ENCODE measurements around a stretch of chr2.

GRCh38 chr2:104889903-104890389 lies 36.0 kb downstream of the POU3F3 start:
- PRO-cap: no peak
CAGE:
- cytosol, long polyA minus RNA: no peak
- cytosol, long polyA plus RNA: no peak
- long polyA plus RNA: no peak
- nucleus, long polyA minus RNA: no peak
- nucleus, long polyA plus RNA: no peak

DNA sequence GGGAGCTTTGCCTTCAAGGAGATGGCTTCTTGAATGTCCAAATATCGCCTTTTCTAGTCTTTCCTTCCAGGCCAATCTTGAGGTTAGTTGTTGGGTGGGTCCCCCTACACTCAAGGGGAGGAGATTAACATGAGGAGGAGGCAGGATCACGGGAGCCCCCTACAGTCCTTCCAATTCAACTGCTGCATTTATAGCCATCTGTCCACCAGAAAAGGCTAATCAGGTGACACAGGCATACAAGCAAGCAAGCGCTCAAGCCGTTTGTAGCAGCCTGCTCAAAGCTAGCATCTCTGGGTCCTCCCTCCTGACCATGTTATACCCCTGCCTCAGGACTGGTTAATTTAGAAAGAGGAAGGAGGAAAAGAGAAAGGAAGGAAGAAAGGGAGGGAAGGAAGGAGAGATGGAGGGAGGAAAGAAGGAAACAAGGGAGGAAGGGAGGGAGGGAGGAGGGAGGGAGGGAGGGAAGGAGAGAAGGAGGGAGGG lies 87.6 kb downstream of the MRPS9 start:
- PRO-cap: no peak
CAGE:
- cytosol, long polyA minus RNA: no peak
- cytosol, long polyA plus RNA: no peak
- long polyA plus RNA: no peak
- nucleus, long polyA minus RNA: no peak
- nucleus, long polyA plus RNA: no peak

- PRO-cap: no peak
CAGE:
- cytosol, long polyA minus RNA: no peak
- cytosol, long polyA plus RNA: no peak
- long polyA plus RNA: no peak
- nucleus, long polyA minus RNA: no peak
- nucleus, long polyA plus RNA: no peak
Measured at GRCh38 chr2:105273171-105273784, 31.7 kb downstream of the GPR45 start.

DNA sequence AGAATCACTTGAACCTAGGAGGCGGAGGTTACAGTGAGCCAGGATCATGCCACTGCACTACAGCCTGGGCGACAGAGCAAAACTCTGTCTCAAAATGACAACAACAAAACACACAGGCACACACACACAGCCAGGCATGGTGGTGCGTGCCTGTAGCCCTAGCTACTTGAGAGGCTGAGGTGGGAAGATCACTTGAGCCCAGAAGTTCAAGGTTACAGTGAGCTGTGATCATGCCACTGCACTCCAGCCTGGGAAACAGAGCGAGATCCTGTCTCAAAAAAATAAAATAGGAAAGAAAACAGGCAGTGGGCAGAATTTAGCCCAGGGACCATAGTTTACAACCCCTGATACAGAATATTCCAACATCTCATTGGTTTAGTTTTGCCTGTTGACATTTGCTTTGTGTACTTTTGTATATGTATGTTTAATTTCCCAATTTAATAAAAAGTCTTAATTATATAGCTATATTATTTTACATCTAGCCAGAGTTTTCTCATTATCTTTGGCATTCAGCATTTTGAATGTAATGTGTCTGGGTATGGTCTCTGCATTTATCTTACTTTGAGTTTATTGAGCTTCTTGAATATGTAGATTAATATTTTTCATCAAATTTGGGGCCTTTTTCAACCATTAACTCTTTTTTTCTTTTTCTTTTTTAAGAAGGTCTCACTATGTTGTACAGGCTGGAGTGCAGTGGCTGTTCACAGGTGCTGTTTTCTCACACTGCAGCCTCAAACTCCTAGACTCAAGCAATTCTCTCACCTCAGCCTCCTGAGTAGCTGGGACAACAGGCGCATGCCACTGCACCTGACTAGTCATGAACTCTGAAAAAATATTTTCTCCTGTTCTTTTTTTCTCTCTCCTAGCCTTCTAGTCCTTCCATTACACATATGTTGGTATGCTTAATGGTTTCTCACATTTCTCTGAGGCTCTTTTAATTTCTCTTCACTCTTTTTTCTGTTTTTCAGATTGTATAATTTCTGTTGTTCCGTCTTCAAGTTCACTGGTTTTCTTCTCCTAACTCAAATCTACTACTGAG lies 19.3 kb downstream of the C2orf49 start:
- PRO-cap: no peak
CAGE:
- cytosol, long polyA minus RNA: no peak
- cytosol, long polyA plus RNA: no peak
- long polyA plus RNA: no peak
- nucleus, long polyA minus RNA: no peak
- nucleus, long polyA plus RNA: no peak

- PRO-cap: unidirectional peak, plus-strand start at chr2:105374140
CAGE:
- cytosol, long polyA minus RNA: no peak
- cytosol, long polyA plus RNA: no peak
- long polyA plus RNA: no peak
- nucleus, long polyA minus RNA: no peak
- nucleus, long polyA plus RNA: no peak
Measured at GRCh38 chr2:105373107-105374428, 25.3 kb downstream of the FHL2 start.

- PRO-cap: no peak
CAGE:
- cytosol, long polyA minus RNA: no peak
- cytosol, long polyA plus RNA: no peak
- long polyA plus RNA: no peak
- nucleus, long polyA minus RNA: no peak
- nucleus, long polyA plus RNA: no peak
Measured at GRCh38 chr2:105378483-105378762, 20.4 kb downstream of the FHL2 start.

- PRO-cap: no peak
CAGE:
- cytosol, long polyA minus RNA: no peak
- cytosol, long polyA plus RNA: no peak
- long polyA plus RNA: no peak
- nucleus, long polyA minus RNA: no peak
- nucleus, long polyA plus RNA: no peak
Measured at GRCh38 chr2:105400007-105400811, 1.4 kb upstream of the FHL2 start.

DNA sequence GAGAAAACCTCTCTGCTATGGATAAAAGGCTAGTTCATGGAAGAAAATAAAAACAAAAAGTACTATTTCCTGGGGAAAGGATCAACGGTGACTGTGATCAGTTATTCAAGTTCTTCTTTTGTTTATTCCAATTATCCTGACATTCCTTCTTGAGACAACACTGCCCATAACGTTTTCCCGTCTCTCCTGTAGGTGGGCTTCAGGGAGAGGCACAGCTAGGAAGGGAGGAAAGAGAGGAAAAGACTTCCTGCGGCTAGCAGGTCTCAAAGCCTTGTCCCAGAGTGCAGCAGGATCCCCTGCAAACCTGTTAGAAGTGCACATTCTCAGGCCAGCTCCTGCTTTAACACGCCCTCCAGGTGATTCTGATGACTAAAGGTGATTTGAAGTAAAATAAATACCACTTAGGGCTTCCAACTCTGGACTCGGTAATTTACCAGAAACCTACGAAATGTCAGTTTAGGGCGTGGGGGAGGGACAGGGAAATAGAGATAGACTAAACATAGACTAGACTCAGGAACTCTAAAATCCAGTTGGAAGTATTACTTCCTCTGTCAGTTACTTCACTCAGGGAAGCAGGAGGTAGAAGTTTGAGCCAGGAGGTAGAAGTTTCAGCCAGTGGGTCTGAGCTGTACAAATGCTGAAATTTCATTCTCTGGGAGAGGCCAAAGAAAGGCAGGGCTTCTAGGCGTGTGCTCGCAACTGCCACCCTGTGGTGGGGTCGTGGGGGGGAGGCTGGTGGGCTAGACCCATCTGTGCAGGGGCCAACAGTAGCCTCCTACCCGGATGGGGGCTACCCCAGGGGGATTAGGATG lies 4.6 kb upstream of the FHL2 start:
- PRO-cap: unidirectional peak, plus-strand start at position 229 of the sequence; bidirectional peak, plus-strand start at position 648 of the sequence, minus-strand start at position 646 of the sequence
CAGE:
- cytosol, long polyA minus RNA: no peak
- cytosol, long polyA plus RNA: no peak
- long polyA plus RNA: no peak
- nucleus, long polyA minus RNA: no peak
- nucleus, long polyA plus RNA: no peak

- PRO-cap: no peak
CAGE:
- cytosol, long polyA minus RNA: no peak
- cytosol, long polyA plus RNA: no peak
- long polyA plus RNA: no peak
- nucleus, long polyA minus RNA: no peak
- nucleus, long polyA plus RNA: no peak
Measured at GRCh38 chr2:105420782-105421502, 22.1 kb upstream of the FHL2 start.

DNA sequence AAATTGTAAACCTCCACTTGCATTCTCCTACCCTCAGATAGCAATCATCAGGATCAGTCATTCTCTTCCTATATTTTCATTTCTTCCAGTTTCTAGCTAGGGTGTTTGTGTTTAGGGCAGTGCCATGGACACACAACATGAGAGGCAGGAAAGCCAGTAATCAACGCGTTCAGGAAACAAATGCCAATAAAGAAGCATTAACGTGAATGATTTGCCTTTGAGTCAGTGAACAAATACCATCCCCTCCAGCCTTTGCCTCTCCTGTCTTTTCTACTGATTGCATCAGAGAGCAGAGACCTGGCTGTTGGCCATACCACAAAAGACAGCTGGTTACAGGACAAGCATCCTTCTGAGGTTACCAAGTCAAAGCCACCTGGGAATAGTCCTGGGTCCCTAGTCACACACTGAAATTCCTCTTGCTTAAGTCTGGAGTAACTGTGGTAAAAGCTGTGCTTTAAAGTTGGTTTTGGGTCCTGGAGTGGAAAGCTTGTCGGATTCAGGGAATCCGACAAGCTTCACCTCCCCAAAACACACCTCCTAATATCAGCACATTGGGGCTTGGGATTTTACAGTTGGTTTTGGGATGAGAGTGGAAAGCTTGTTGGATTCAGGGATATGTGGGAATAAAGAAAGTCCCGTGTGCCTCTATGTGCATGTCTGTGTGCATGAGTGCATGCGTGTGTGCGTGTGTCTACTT lies 56.9 kb upstream of the FHL2 start:
- PRO-cap: no peak
CAGE:
- cytosol, long polyA minus RNA: no peak
- cytosol, long polyA plus RNA: no peak
- long polyA plus RNA: no peak
- nucleus, long polyA minus RNA: no peak
- nucleus, long polyA plus RNA: no peak

DNA sequence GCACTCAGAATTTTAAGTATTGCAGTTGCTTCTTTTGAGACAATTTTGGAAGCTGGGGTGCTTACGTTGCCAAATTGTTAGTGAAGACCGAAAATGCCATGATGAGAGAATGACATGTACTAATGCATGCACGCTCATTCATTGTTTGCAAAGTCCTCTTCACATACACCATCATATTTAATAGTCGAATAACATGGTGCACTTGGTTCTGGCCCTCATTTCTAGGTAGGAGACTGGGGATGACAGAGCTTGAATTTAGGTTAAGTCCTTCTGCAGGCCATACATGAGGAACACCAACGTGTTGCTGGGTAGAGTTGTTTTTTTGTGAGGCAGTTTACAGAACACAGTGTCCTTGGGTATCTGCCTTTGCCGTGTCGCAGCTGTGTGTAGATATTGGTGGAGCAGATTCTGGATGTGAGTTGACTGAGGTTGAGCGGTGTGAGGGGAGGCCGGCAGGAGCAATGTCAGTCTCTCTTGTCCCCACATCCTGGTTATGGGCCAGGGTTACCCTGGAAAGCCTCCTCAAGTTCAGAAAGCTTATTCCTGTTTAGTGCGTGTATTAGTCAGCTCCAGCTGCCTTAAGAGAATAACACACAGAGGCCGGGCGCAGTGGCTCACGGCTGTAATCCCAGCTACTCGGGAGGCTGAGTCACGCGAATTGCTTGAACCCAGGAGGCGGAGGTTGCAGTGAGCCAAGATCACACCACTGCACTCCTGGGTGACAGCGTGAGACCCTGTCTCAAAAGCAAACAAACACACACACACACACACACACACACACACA lies 4.8 kb downstream of the NCK2 start:
- PRO-cap: no peak
CAGE:
- cytosol, long polyA minus RNA: no peak
- cytosol, long polyA plus RNA: no peak
- long polyA plus RNA: no peak
- nucleus, long polyA minus RNA: no peak
- nucleus, long polyA plus RNA: no peak

GRCh38 chr2:105776924-105777533 lies 32.3 kb downstream of the NCK2 start:
- PRO-cap: no peak
CAGE:
- cytosol, long polyA minus RNA: no peak
- cytosol, long polyA plus RNA: no peak
- long polyA plus RNA: no peak
- nucleus, long polyA minus RNA: no peak
- nucleus, long polyA plus RNA: no peak

DNA sequence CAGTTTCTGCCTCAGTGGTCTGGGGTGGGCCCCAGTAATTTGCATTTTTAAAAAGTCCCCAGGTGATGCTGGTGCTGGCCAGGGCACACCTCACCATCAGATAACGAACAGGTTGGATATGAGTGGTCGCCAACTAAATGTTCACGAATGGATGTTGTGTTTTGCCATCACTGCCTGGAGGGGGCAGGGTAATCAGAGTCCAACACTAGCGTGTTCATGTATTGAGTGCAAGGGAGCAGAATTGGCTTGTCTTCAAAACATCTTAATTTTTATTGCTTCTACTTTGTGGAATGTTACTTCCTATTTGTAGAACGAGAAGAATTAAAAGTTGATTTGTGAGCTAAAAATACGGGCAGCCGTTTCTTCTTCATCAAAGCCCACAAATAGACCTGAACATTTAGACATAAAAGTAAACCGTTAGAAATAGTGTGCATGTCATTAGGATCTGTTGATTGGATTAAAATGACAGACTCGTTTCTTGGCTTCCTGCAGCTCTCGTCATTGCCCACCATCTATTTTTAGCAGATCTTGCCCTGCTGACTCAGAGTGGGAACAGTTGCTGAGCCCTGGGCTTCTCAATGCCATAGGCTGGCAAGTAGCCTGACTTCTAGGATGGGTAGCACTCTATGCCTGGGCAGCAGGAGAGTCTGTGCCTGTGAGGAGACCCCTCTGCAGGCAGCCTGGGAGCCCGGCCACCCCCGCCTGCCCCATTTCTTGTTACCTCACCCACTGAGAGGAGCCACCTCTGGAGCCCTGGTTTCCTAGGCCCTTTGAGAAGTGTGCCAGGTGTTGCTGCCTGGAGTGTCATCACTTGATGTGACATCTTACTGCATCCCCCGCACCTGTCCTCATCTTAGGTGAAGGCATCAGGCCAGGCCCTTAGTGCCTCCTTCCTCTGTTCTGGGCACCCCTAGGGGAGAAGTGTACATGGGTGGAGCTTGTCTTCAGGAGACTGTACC lies 45.4 kb downstream of the NCK2 start:
- PRO-cap: no peak
CAGE:
- cytosol, long polyA minus RNA: no peak
- cytosol, long polyA plus RNA: no peak
- long polyA plus RNA: no peak
- nucleus, long polyA minus RNA: no peak
- nucleus, long polyA plus RNA: no peak

DNA sequence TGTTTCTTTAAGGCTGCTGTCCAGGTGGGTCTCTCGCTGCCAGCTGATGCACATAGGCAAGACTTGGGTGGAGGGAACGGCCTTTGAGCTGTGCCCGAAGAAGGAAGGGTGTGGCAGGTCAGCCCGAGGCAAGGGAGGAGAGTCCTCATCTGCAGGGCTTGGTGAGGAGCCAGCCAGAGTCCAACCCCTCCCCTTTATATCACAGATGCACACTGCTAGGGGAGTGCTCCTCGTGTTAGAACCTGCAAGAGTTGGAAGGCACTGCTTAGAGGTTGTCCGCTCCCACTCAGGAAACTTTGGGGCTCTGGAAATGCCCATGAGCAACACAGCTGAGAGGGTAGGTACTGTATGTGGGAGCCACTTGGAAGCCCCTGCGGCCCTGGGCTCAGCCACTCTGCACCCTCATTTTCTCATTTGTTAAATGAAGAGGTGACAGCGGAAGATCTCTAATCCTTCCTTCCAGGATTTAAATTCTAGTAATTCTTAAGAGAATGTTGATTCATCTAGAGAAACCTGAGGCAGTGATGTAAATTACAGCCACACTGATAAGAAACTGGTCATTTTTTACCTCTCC lies 46.1 kb downstream of the NCK2 start:
- PRO-cap: no peak
CAGE:
- cytosol, long polyA minus RNA: no peak
- cytosol, long polyA plus RNA: no peak
- long polyA plus RNA: no peak
- nucleus, long polyA minus RNA: no peak
- nucleus, long polyA plus RNA: no peak

DNA sequence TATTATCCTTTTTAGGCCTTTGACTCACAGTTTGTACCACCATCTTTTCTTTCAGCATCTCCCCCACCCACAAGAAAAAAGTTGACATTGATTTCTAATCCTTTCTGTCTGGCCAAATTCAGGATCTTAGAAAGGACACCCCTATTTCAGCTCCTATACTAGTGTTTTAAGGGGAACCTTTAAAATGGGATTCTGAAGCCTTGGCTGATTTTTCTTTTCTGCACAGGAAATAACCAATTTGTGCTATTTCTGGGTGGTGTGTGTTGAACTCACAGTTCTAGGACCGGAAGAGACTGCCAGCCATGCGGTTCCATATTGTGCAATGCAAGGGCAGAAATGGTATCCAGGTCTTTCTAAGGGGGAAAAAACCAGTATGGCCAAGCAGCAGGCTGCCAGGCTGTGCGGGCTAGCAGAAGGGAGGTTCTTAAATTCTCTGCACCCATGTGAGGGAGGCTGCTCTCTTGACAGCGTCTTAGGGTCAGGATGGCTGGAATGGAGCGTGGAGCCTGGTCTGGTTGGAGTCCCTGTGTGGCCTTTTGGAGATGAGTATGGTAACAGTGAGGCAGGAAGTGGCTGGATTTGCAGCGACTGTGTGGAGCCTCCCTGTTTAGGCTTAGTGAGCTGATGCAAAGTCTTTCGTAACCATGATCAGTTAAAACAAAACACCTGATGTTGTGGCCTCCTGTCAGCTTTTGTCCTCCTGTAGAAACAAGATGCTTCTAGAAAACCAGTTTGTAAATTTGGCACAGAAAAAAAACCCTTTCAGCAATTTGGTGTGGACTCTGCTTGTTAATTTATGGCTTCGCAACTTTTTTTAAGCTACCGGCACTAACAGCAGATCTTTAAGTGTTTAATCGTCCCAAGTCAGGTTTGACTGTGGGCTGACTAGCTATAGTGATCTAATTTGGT lies 52.6 kb downstream of the NCK2 start:
- PRO-cap: no peak
CAGE:
- cytosol, long polyA minus RNA: no peak
- cytosol, long polyA plus RNA: no peak
- long polyA plus RNA: no peak
- nucleus, long polyA minus RNA: no peak
- nucleus, long polyA plus RNA: no peak

DNA sequence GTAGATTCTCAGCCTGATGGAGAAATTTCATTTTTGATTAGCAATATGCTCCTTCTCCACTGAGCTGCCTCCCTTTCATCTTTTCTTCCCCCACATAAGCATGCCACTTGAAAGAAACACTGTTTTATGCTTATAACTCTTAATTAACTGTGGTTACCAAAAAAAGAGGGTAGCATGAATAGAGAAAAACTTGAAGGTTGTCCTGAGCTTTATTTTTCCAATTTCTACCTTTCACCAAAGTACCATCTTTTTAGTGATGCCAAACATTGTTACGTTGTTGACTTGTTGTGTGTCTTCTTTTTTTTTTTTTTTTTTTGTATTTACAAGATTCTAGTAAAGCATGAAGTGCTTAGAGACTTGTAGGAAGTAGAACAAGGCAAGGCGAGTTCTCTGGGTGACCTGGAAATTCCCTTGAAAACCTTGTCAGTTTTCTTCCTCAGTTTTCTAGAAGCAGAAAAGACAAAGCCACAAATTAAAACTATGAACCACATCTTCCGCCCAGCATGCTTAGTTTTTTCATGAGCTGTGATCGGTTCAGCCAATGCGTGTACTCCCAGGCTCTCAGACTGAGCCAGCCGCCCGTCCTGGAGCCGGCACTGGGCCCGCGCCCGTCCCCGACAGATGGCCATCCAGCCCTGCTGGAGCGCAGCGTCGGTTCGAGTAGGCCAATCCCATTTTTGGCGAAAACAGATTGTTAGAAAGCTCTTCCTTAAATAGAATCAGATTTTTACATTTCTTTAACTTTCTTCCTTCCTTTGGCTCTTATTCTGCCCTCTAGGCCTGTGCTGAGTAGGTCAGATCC lies 112.2 kb downstream of the NCK2 start:
- PRO-cap: no peak
CAGE:
- cytosol, long polyA minus RNA: no peak
- cytosol, long polyA plus RNA: no peak
- long polyA plus RNA: no peak
- nucleus, long polyA minus RNA: no peak
- nucleus, long polyA plus RNA: no peak

- PRO-cap: no peak
CAGE:
- cytosol, long polyA minus RNA: no peak
- cytosol, long polyA plus RNA: no peak
- long polyA plus RNA: no peak
- nucleus, long polyA minus RNA: no peak
- nucleus, long polyA plus RNA: no peak
Measured at GRCh38 chr2:105893312-105893817, 148.7 kb downstream of the NCK2 start.

- PRO-cap: no peak
CAGE:
- cytosol, long polyA minus RNA: no peak
- cytosol, long polyA plus RNA: no peak
- long polyA plus RNA: no peak
- nucleus, long polyA minus RNA: no peak
- nucleus, long polyA plus RNA: no peak
Measured at GRCh38 chr2:105927327-105927675, 138.2 kb upstream of the ECRG4 start.

DNA sequence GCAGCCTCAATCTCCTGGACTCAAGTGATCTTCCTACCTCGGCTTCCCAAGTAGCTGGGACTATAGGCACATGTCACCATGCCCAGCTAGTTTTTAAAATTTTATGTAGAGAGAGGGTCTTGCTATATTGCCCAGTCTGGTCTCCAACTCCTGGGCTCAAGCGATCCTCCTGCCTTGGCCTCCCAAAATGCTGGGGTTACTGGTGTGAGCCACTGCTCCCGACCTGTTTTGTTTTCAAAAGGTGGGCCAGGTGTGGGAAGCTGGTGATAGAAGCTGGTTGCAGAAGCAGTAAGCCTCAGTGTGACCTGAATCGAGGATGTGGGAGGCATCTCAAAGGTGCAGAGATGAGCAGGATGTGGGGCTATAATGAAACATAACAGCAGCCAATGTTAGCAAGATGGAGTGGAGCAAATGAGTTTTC lies 136.2 kb upstream of the ECRG4 start:
- PRO-cap: no peak
CAGE:
- cytosol, long polyA minus RNA: no peak
- cytosol, long polyA plus RNA: no peak
- long polyA plus RNA: no peak
- nucleus, long polyA minus RNA: no peak
- nucleus, long polyA plus RNA: no peak

- PRO-cap: no peak
CAGE:
- cytosol, long polyA minus RNA: no peak
- cytosol, long polyA plus RNA: no peak
- long polyA plus RNA: no peak
- nucleus, long polyA minus RNA: no peak
- nucleus, long polyA plus RNA: no peak
Measured at GRCh38 chr2:106096668-106097216, 31.3 kb downstream of the ECRG4 start.